ENCODE data around the gene INPP5F.

- RRBS: 1% methylated on average over 40 of the region's 81 CpGs
Measured at GRCh38 chr10:119542976-119543823, 681 bp upstream of the RGS10 start.

GRCh38 chr10:119586366-119587137, 10.2 kb downstream of the TIAL1 start:
- RRBS: no CpG with 5 or more reads among the region's 5 CpGs

DNA sequence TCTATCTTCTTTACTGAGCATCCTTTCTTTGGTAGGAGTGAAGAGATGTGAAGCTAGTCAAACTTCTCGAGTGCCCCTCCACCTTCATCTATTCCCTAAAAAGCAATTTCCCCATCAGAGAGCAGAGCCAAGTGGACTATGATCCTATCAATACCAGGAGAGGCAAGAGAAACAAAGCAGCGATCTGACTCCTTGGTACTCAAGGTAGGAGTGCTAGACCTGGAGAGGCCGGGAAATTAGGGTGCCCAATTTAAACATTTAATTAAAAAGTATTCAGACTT, 1.7 kb downstream of the TIAL1 start:
- RRBS: no CpG with 5 or more reads among the region's 3 CpGs

GRCh38 chr10:119650737-119651324, 349 bp upstream of the BAG3 start:
- RRBS: 2% methylated on average over 20 of the region's 46 CpGs

DNA sequence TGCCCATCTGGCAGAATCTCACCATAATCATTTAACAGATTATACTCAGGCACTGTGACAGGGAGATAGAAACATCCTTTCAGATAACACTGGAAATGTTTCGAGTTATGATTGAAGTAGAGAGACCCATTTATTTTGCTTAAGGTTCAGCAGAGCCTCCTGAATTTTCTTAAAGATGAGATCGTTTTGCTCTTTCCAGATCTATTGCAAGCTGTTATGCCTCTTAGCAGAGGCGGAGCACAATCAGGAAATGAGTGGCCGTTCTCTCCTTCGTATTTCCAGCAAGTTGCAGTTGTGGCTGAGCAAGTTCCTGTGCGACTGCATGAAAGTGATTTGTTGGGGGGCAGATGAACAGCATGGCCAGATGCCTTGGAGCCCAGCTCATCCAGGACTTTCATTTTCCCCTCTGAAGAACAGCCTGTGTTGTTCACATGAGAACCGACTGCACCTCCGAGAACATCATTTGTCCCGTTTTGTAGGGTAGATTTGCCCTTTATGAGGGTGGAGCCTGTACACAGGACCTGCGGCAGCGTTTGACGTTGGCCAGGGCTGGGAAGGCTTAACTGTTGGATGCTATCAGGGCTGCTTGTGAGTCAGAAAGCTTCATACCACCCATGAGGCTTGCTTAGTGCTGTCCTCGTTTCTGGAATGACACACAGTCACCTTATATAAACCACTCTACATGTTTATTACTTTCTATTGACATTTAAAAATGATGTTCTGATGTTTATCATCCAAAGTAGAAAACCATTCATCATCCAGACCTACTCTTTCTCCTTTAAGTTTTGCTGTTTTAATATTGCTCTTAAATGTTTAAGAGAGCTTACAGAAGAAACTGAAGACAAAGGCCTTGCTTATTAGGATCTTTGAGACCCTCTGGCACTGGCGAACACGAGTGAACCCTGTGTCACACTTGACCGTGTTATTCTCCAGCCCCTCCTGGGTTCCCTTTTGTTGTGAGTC, 4.5 kb downstream of the BAG3 start:
- RRBS: no CpG with 5 or more reads among the region's 16 CpGs

DNA sequence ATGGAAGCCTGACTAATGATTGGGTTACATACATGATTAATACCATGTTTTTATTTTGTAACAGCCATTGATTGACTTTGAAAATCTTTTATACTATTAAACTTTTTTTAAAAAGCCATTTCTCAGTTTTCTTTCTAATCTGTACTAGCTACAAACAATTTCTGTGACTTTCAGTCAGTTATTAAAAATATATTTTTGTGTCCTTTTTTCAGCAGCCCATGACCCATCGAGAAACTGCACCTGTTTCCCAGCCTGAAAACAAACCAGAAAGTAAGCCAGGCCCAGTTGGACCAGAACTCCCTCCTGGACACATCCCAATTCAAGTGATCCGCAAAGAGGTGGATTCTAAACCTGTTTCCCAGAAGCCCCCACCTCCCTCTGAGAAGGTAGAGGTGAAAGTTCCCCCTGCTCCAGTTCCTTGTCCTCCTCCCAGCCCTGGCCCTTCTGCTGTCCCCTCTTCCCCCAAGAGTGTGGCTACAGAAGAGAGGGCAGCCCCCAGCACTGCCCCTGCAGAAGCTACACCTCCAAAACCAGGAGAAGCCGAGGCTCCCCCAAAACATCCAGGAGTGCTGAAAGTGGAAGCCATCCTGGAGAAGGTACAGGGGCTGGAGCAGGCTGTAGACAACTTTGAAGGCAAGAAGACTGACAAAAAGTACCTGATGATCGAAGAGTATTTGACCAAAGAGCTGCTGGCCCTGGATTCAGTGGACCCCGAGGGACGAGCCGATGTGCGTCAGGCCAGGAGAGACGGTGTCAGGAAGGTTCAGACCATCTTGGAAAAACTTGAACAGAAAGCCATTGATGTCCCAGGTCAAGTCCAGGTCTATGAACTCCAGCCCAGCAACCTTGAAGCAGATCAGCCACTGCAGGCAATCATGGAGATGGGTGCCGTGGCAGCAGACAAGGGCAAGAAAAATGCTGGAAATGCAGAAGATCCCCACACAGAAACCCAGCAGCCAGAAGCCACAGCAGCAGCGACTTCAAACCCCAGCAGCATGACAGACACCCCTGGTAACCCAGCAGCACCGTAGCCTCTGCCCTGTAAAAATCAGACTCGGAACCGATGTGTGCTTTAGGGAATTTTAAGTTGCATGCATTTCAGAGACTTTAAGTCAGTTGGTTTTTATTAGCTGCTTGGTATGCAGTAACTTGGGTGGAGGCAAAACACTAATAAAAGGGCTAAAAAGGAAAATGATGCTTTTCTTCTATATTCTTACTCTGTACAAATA, 25.5 kb downstream of the BAG3 start:
- RRBS: no CpG with 5 or more reads among the region's 14 CpGs

GRCh38 chr10:119687709-119687986, 36.5 kb downstream of the BAG3 start:
- RRBS: no CpG with 5 or more reads among the region's 3 CpGs

- RRBS: 1% methylated on average over 25 of the region's 120 CpGs
Measured at GRCh38 chr10:119725607-119726728, at the start of gene INPP5F. INPP5F (plus strand) TSS chr10:119726050.

DNA sequence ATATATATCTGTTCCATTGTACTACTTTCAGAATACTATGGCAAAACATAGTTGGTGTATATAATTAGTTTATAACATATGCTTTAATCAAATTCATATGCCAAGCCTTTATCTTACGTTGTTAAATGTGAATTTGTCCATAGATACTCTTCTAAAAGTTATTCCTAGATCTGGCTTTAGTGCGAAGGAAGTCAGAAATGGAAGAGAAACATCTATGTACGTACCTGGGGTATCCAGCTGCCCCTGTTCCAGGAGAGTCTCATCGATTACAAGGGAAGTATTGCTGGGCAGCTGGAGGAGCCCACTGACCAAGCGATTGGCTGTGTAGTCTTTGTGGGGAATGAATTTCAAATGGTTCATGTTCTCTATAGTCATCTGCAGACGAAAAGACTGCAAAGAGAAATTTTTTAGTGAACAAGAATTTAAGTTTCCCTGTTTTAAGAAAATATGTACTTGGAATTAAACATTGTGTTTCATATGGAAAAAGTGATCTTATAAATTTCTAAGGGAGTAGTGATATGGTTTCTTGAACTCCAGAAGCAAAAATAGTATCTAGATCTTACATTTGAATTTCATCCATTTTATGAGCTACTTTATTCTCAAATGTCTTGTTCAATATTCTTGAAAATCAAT, 34.2 kb downstream of the MCMBP start:
- RRBS: no CpG with 5 or more reads among the region's 6 CpGs

DNA sequence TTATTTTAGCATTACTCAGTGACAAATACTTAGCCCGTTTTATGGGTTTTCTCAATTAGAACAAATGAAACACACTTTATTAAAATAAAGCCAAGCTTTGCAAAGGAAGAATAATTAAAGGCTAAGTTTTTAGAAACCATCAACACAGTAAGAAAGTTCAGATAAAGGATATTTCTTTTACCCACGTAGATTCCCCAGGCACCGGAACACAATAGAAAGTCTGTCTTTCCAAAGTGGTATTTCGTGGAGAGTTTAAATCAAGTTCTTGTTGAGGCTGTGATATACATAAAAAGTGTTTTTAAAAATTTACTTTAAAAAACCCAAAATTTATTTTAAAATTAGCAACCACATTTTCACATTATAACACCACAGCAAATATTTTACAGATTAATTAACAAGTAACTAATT, 15.5 kb downstream of the MCMBP start:
- RRBS: no CpG with 5 or more reads among the region's 4 CpGs

DNA sequence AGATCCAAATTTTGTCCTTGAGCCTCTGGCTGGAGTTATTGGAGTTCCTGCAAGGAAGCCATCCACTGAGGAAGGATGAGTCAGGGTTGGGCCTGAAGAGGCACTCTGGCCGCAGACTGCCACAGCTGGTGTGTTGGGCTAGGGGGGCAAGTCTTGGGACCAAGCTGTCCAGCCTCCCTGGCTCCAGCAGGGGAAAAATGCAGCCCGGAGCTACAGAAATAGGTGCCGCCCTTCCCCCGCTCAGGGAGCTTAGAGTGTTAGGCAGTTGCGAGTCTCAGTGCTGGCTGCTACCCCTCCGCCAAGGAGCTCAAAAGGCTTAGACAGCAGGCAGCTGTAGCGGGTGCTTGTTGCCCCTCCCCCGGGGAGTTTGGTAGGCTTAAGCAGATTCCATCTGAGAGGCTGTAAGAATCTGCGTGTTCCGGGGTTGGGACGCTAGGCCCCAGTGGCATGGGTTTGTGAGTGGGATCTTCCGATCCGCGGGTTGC, 235.2 kb downstream of the SEC23IP start:
- RRBS: 3% methylated on average over 2 of the region's 14 CpGs

DNA sequence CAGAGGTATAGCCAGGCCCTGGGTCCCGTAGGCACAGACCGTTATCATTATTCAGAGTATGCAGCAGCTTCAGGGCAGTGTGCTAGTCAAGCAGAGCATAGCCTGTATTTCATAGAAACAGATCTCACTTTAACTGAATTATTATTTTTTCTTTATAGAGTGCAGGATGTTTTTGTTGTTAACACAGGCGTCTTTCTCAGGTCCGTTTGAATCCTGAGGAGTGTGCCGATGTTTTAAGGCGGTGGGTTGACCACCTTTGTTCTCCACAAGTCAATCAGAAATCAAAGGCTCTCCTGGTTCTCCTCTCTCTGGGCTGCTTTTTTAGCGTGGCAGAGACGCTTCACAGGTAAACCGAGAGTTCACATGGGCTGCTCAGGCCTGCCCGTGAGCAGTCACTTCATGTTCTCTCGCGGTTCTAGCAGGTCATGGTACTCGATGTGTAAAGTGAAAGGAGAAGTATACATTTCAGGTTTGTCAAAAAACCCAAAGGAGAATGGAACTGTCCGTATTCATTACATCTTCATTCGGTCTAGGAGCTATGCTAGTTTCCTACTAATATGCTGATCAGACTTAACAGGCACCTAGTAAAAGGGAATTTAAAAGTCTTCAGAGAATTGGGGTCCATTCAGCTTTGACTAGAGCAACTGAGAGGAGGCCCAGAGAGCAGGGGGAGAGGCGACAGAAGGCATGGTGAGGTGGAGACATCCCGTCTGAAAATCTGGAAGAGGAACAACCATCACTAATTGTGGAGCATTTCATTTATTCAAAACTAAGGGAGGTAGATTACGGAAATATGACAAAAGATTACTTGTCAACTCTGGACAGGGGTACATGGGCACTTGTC, 54.7 kb downstream of the WDR11 start:
- RRBS: no CpG with 5 or more reads among the region's 18 CpGs

- RRBS: no CpG with 5 or more reads among the region's 6 CpGs
Measured at GRCh38 chr10:120980582-120981085, 129.5 kb downstream of the WDR11 start.

- RRBS: no CpG with 5 or more reads among the region's 6 CpGs
Measured at GRCh38 chr10:121239704-121240461, 358.4 kb downstream of the FGFR2 start.

- RRBS: no CpG with 5 or more reads among the region's 8 CpGs
Measured at GRCh38 chr10:121262744-121263244, 335.4 kb downstream of the FGFR2 start.

DNA sequence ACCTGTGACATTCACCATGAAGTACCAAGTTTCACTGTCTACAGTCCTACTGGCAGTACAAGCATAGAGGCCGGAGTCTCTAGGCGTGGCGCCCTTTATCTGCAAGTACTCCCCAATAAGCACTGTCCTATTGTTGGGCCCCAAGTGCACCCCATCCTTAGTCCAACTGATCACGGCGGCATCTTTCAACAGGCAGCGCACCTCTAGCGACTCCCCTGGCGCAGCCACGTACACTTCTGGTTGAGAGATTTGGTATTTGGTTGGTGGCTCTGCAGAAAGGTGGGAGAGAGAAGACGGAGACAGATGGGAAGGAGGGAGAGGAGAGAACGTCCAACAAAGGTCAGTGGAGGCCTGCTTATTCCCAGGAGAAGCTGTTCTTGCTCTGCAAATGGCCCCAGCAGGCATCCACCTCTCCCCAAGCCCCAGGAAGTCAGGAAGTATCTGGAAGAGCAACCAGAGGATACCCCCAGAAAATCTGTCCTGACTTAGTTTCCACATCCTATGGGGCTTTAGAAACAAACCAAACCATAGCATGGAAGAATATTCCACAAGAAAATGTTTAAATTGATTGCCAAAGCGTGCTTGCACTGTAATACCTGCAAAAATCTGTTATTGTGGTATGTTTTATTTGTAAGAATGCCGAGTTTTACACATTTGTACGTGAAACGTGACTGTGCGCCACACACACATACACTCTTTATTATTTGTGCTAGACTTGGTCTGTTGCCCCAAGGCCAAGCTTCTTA, 32.6 kb downstream of the FGFR2 start:
- RRBS: no CpG with 5 or more reads among the region's 16 CpGs

DNA sequence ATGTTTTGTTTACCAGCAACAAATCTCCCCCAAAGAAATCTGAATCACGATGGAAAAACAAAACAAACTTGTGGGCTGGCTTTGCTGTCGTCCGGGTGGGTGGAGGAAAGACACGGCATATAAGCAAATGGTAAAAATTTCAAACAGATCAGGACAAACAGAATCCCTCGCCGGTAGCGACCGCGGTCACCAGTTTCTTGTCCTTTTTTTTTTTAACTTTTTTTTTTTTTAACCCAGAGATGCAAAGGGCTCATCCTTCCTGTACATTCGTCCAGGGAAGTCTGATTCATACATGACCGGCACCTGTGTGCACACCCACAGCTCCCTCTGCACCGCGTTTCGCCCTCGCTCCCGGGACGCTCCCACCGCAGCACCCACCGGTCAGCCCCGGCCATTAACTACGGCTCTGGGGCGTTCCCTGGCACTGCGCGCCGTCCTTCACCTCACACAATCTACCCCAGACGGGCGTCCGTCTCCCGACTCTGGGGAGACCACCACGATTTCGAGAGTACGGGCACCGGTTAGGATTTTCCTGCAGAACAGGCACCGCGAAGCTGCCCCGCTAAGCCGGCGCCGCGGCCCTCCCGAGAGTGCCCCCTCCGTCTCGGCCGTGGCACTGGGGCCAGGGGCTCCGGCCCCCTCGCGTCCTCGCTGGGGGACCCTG, 574 bp downstream of the ATE1 start:
- RRBS: under 1% methylated on average over 22 of the region's 48 CpGs

GRCh38 chr10:121970523-121970786, 4.6 kb downstream of the NSMCE4A start:
- RRBS: no CpG with 5 or more reads among the region's 3 CpGs

- RRBS: no CpG with 5 or more reads among the region's 9 CpGs
Measured at GRCh38 chr10:122050337-122050746, 61.4 kb downstream of the TACC2 start.

DNA sequence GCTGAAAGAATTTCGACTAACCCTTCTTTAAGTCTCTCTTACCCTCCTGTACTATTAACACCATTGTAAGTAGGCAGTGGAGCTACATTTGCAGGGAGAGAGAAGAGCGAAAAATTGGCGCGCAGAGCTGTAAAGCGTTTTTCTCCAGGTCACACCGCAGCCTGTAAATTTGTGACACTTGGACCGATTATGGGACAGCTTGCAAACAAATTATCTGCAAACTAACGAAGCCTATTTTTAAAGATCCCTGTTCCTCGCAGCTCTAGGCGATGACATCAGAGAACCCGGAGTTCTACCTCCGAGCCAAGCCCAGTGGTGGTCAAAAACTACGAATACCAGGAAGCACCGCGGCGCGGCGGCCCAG, 375 bp upstream of the PLEKHA1 start:
- RRBS: 0% methylated on average over 5 of the region's 18 CpGs